Hair follicle dermal papilla cell (primary cell): Measurements from ENCODE around the gene RPS10.

DNA sequence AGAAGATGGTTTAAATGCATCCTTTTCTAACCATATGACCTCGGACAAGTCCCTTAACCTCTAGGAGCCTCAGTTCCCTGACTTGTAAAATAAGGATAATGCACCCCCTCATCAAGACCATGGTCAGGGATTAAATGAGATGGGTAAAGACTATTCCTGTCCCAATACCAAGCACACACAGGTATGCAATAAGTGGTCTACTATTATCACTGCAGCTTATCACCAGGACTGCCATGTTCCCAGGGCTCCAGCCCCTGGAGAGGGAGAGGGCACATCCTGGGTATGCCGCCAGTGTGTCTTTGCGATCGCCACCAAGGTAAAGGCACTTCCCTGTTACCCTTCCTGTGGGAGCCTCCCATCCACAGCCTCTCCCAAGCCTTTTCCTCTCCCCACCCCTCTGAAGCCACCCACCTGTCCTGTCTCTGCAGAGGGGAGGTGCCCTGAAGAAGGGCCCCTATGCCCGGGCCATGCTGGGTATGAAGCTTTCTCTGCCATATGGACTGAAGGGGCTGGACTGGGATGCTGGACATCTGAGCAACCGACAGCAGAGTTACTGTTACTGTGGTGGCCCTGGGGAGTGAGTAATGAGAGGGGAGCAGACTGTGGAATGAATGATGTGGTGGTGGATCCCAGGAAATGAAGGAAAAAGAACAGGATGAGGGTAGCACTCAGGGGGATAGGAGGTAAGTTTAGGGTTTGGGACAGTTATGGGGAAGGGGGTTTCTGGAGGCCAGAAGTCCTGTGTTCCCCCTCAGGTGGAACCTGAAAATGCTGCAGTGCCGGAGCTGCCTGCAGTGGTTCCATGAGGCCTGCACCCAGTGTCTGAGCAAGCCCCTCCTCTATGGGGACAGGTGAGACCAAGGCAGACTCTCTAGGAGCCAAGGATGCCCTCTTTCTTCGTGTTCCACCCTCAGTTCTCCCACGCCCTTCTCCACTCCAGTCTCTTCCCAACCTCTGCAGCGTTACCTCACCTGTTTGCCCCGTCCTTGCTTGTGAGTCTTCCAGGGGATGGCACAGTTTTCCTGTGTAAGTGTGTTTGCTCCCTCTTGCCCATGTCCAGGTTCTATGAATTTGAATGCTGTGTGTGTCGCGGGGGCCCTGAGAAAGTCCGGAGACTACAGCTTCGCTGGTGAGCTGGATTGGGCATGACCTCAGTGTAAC lies 2.5 kb downstream of the PHF1 start:
- CAGE, long polyA plus RNA = no peak

GRCh38 chr6:33424969-33425593 lies 5.2 kb downstream of the SYNGAP1 start:
- CAGE, long polyA plus RNA = no peak

- CAGE, long polyA plus RNA = no peak
Observed at GRCh38 chr6:33426848-33427365, 7.0 kb downstream of the SYNGAP1 start.

DNA sequence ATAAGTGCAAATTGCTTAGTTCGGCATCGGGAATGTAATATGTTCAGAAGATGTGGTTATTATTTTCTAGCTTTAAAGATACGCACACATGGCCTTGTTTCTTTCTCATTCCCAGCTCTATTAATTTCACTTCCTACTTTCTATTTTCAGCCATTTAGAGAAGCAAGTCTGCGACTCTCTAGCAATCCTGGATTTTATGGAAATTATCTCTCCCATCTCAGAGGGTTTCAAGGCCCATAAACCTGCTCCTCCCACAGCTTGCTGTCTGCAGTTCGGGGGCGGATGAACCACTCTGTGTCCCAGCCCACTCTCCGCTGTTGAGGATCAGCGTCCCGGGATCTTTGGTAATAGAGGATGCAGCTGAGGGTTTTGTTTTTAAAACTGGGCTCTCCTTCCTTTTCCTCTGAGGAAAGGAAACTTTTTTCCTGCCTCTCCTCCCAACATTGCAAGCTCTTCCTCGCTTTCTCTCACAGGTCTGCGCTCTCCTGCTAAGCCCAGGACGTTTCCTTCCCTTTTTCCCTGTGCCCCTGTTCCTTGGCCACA lies 54.6 kb downstream of the ZBTB9 start:
- CAGE, long polyA plus RNA = no peak

- CAGE, long polyA plus RNA = no peak
Observed at GRCh38 chr6:33571690-33572160, 8.4 kb downstream of the BAK1 start.

DNA sequence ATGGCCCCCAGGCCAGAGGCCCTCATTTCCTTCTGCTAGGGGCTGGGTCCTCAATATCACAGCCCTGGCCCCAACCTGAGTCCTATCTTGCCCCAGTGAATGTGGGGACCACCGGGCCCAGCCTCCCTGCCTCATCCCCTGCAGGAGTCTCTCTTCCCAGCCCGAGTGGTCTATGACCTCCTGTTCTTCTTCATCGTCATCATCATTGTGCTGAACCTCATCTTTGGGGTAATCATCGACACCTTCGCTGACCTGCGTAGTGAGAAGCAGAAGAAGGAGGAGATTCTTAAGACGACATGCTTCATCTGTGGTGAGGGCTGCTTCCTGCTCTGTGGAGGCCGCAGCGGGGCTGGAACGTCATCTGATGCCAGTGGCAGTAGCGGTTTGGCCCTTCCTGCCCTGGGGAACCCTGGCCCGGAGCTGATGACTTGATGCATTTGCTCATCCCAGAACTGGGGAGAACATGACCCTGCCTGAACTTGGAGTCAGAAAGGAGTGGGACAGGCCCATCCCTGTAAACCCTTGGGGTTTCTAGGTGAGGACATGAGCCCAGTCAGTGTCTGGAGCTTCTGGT lies 18.8 kb downstream of the UQCC2 start:
- CAGE, long polyA plus RNA = no peak

- CAGE, long polyA plus RNA = no peak
Observed at GRCh38 chr6:33716830-33717800, 5.6 kb upstream of the UQCC2 start.

DNA sequence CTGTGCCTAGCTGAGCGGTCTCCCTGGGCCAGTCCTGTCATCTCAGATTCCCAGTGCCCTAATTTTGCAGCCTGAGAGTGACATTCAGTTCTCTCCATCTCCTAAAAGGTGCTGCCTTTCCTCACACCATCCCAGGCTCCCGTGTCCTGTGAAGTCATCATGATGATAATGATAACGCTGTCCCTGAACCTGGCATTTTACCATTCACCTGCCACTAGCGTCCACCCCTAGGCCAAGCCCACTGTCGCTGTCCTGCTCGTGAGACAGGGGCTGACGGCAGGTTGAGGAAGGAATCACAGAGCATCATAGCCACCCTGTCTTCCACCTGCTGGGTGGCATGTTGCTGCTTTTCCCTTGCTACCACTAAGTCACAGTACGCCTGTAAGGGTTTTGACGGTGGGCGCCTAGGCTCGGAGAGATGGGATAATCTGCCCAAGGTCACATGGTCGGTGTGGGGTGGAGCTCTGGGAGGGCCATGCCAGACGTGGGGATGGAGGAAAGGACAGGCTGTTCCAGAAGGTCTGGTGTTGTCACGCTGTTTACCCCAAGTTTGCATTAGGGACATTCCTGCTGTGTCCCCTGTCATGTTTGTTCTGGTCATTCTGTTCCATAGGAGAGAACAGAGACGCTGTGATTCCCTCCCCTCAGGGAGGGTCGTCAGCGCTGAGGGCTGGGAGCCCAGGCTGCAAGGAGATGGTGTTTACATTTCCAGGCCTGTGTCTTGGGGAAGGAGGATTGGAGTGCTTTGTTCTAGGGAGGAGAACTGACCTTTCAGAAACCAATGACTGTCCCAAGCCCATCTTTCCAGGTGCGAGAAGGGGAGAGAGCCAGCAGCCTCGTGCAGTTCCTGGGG lies 16.2 kb downstream of the IP6K3 start:
- CAGE, long polyA plus RNA = no peak

DNA sequence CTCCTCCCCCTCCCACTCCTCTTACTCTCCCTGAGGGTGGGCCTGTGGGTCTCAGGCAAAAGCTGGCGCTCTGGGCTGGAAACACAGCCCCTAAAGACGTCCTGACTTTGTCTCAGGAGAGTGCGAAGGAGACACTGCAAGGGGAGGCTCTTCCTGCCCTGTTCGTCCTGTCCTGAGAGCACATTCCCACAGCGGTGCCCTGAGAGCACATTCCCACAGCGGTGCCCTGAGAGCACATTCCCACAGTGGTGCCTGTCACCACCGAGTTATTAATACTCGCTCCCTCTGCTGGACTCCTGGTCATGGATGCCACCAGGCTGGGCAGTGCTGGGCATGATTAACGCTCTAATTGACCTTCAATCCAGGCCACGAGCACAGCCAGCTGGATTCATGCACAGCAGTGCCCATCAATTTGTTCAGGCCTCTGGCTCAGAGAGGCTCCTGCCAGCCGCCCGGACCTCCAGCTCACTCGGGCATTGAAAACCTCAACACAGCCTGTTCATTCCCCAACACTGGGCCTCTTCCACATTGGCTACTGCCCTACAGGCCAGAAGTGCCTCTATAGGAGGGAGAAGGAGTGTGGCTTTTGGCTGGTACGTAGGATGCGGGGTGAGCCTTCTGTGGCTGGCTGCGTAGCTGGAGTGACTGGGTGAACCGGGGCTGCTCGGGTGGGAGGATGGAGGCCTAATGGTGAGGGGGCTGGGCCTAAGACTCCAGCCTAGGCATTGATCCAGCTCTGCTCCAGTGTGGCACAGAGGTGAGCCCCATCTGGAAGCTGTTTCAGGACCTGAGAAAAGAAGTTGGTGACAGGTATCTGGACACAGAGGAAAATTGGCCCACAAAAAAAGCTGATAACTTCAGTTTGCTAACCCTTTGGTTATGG lies 9.3 kb downstream of the IP6K3 start:
- CAGE, long polyA plus RNA = no peak

GRCh38 chr6:33745462-33745999 lies 1.2 kb downstream of the IP6K3 start:
- CAGE, long polyA plus RNA = no peak

DNA sequence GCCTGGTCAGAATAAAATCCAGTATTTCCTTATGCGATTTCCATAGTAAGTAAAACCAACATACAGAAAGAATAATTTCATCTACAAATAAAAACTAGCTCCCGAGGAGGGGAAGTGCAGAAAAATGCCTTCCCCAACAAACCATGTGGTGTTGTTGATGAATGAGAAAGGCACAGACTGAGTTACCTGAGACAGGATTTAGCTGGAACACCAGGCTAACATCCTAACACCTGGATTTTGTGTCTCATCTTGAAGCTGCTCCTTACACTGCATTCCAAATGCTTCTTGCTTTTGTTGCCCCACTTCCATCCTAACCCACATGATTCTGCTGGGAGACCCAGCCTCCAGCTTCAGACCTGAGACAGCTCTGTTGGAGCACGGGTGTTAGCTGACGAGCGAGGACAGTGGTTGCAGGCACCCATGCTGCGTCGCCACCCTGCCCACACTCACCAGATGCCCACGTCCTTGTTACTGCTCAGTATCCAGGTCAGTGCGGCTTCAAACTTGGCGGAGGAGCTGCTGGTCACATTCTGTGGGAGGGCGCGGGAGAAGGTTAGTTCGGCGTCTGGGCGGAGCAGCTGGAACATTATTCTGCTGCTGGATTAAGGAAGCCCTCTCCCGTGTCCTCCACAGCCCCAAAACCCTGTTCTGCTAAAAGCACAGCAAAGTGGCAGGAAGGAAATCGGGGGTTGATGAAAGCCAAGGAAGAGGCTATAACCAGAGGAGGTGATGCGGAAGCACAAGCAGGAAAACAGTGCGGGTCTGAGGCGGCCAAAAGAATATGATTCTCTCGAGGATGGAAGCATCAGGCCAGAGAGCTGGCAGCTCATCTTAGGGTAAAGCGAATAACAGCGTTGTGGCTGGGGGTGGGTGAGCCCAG lies 9.0 kb downstream of the LEMD2 start:
- CAGE, long polyA plus RNA = no peak

GRCh38 chr6:33886514-33887326 lies 82.9 kb upstream of the MLN start:
- CAGE, long polyA plus RNA = no peak

- CAGE, long polyA plus RNA = no peak
Observed at GRCh38 chr6:34195982-34196883, 40.4 kb upstream of the HMGA1 start.

DNA sequence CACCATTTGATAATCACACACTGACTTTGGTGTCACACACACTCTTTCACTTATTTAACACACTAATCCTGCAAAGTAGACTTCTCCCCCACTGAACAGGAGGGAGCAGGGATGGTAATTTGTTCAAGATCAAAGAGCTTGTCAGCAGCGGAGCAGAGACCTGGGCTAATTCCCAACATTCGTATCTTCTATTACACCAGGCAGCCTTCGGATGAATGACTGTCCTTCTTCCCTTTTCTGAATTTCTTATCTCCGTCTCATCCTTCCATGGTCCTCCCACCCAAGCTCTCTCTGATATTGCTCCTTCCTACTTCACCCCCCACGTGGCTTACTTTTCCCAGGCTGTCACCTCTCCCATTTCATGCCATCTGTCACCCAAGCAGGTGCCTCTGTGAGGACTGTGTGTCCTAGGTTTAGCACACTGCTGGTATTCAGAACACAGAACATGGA lies 28.5 kb upstream of the SMIM29 start:
- CAGE, long polyA plus RNA = no peak

DNA sequence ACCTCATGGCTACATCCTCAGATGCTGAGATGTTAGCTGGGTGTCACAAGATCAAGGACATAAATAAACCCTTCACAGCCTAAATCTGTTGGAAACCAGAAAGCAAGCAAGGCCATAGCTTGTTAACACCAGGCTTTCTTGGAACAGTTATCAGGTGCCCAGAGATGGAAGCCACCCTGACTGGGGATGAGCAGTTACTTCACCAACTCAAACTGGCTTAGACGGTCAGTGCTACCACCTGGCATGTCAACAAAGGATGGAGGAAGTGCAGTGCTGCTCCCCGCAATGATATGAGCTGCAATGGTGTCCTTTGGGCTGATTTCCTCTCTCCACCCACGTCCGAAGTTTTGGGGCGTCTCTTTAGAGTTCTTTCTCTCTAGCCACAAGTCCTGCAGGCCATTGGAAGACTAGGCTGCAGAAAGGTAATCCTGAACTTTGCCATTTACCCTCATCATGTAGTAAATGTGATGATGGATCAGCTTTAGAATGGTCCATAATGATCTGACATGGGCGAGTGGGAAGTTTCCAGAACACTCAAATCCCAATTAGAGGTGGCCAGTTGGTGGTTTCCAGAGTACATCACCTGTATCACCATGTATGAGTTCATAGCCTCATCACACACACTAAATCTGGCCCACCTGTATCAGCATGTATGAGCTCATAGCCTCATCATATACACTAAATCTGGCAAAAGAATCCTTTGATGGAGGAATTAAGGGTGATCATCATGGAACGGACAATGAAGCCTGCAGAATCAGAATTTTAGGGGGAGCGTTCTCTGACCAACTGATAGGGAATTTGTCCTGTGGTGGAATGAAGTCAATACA lies 29.2 kb upstream of the SMIM29 start:
- CAGE, long polyA plus RNA = no peak

- CAGE, long polyA plus RNA = no peak
Observed at GRCh38 chr6:34386255-34387227, 5.9 kb downstream of the NUDT3 start.

- CAGE, long polyA plus RNA = no peak
Observed at GRCh38 chr6:34391471-34392519, 674 bp downstream of the NUDT3 start.

DNA sequence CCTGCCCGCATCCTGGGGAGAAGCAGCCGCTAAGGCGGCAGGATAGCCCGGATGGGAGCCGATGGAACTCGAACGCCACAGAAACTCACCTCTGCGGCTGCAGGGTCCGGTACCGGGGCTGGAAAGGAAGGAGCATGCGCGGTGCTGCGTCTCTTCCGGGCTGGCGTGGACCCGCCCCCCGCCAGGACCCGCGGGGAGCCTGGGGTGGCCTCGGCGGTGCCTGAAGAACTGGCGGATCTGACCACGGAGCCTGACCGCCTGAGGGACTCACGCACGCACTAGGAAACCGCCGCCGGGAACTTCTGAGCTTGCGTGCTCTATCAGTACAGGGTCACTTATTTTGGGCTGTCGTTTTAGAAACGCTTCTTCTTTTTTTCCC lies at the start of gene RPS10:
Gene RPS10, minus strand, starts transcription at position 127 of the 379 bp plus-strand sequence.
- CAGE, long polyA plus RNA = no peak

GRCh38 chr6:34526859-34527664 lies 29.1 kb downstream of the SPDEF start:
- CAGE, long polyA plus RNA = no peak

GRCh38 chr6:34544820-34545332 lies 11.3 kb downstream of the SPDEF start:
- CAGE, long polyA plus RNA = no peak